Right ventricle myocardium (tissue), 1 donor: Measurements from ENCODE around the gene TMBIM4.

- PRO-cap, 2 experiments: peak in 2 of 2 experiments; most common plus-strand start chr12:66169787 (in 2); most common minus-strand start chr12:66169627 (in 2)
These were observed at the start of gene TMBIM4 for GRCh38 chr12:66169518-66170427. Gene TMBIM4, minus strand, starts transcription at chr12:66169996.

DNA sequence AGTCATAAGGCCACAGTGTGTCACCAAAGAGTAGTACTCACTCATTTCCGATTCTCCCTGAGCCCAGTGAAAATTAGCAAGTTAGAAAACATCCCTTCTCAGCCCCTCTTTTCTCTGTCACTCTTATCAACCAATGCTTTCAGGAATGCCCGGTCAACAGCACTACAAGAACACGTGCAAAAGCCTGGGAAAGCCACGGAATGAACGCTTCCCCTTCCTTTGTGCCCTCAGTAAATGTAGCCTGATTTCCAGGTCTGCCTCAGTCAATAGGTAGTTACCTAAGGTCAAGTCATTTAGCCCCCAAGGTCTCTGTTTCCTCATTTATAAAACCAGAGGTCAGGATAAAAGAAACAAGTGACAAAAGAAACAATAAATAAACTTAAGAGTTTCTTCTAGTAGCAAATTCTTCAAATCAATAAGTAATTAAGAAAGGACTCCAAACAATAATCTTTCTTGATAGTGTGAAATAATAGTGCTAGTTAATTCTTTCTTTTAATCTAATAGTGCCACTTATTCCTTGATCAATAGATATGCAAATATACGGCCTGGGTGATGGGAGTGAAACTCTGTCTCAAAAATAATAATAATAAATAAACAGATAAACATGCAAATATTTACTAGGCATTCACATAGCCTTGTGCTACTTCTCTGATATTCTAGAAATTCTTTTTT lies 281.3 kb upstream of the CAND1 start:
- PRO-cap, 2 experiments: no peak in any of the 2 experiments

GRCh38 chr12:67068470-67069477 lies 200.4 kb upstream of the CAND1 start:
- PRO-cap, 2 experiments: peak in 1 of 2 experiments; most common plus-strand start chr12:67068957 (in 1)

DNA sequence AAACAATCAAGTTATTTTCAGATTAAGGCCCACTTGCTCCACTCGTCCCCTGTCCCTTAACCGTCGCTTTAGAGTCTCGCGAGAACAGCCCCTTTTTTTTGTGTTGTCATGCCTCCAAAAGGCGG lies 222 bp upstream of the CAND1 start:
- PRO-cap, 2 experiments: peak in 2 of 2 experiments; most common minus-strand start position 78 of the sequence (in 2)

- PRO-cap, 2 experiments: no peak in any of the 2 experiments
These were observed 161.8 kb downstream of the CAND1 start for GRCh38 chr12:67430627-67431771.

DNA sequence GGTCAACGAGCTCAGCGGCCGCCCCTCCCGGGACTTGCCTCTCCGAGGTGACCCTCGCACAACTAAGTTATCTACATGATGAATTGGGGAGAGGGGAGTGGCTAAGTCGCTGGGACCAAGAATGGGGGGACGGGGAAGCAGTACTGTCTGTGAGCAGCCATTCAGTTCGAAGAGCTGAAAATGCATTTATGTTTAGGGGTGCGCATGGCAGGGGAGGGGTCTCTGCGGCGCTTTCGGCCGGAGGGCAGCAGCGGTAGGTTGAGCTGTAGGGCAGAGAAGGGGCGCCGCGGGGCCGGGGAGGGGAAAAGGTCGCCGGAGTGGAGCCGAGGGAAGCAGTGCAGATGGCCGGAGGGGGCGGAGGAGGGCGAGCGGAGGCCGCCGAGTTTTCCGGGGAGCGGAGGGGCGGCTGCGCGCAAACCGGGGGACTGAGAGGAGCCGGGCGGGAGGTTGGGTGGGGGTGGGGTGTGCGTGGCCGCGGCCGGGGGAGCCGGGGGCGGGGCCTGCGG lies 330 bp upstream of the DYRK2 start:
- PRO-cap, 2 experiments: peak in 2 of 2 experiments; most common minus-strand start position 427 of the sequence (in 2)

GRCh38 chr12:67649461-67650543 lies 1.3 kb downstream of the DYRK2 start:
- PRO-cap, 2 experiments: peak in 2 of 2 experiments; most common plus-strand start chr12:67650352 (in 2); most common minus-strand start chr12:67650297 (in 2)

GRCh38 chr12:67657020-67657677 lies 8.6 kb downstream of the DYRK2 start:
- PRO-cap, 2 experiments: no peak in any of the 2 experiments

- PRO-cap, 2 experiments: peak in 1 of 2 experiments; most common minus-strand start chr12:67828285 (in 1)
These were observed 179.4 kb downstream of the DYRK2 start for GRCh38 chr12:67827832-67828551.

- PRO-cap, 2 experiments: peak in 2 of 2 experiments; most common plus-strand start chr12:67911490 (in 2); most common minus-strand start chr12:67911354 (in 1)
These were observed 248.3 kb downstream of the IFNG start for GRCh38 chr12:67911101-67911765.

DNA sequence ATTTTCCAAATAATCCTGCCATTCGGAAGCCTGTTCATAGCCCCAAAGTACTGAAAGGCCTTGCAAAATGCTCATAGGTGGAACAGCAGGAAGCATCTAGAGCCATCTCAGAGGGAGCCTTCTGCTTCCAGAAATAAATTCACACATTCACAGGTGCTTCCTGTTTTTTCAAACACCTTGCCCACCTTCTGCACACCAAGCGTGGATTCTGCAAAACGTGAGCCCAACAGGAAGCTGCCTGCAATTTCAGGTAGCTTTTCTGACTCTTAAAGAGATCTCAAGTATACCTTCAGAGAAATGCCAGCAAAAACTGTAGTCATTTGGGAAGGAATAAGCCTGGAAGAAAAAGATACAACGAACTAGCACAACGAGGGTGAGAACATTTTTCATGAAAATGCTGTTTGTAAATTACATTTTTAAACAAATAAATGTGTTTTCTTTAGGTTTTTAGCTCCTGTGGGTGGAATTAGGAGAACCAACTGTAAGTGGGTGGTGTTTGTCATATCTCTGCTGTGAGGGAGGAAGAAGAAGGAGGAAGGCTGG lies 170.3 kb downstream of the IFNG start:
- PRO-cap, 2 experiments: no peak in any of the 2 experiments

GRCh38 chr12:68180802-68181519 lies 21.4 kb upstream of the IFNG start:
- PRO-cap, 2 experiments: no peak in any of the 2 experiments

GRCh38 chr12:68314978-68315412 lies 17.2 kb downstream of the MDM1 start:
- PRO-cap, 2 experiments: no peak in any of the 2 experiments

GRCh38 chr12:68364729-68365961 lies 33.0 kb upstream of the MDM1 start:
- PRO-cap, 2 experiments: peak in 2 of 2 experiments; most common plus-strand start chr12:68365126 (in 2); most common minus-strand start chr12:68365368 (in 2)

DNA sequence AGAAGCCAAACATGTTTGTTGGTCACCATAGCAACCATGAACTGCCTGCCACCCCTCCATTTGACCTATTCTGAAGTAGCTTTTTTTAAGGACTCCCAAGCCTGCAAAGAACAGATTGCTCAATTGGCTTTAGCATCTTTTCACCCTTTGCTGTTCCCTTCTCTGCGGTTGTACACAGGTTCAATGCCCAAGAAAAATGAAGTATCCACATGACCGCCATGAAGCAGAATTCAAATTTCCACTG lies 35.9 kb upstream of the MDM1 start:
- PRO-cap, 2 experiments: no peak in any of the 2 experiments

DNA sequence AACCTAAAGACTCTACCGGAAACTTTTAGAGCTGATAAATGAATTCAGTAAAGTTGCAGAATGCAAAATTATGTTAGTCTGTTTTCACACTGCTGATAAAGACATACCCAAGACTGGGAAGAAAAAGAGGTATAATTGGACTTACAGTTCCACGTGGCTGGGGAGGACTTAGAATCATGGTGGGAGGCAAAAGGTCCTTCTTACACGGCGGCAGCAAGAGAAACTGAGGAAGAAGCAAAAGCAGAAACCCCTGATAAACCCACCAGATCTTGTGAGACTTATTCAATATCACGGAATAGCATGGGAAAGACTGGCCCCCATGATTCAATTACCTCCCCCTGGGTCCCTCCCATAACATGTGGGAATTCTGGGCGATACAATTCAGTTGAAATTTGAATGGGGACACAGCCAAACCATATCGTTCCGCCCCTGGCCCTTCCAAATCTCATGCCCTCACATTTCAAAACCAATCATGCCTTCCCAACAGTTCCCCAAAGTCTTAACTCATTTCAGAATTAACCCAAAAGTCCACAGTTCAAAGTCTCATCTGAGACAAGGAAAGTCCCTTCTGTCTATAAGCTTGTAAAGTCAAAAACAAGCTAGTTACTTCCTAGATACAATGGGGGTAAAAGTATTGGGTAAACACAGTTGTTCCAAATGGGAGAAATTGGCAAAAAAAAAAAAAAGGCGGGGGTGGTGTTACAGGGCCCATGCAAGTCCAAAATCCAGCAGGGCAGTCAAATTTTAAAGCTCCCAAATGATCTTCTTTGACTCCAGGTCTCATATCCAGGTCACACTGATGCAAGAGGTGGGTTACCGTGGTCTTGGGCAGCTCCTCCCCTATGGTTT lies 110.0 kb upstream of the MDM1 start:
- PRO-cap, 2 experiments: no peak in any of the 2 experiments

GRCh38 chr12:68532202-68532611 lies 78.5 kb upstream of the RAP1B start:
- PRO-cap, 2 experiments: no peak in any of the 2 experiments

GRCh38 chr12:68636109-68636713 lies 25.5 kb downstream of the RAP1B start:
- PRO-cap, 2 experiments: no peak in any of the 2 experiments

DNA sequence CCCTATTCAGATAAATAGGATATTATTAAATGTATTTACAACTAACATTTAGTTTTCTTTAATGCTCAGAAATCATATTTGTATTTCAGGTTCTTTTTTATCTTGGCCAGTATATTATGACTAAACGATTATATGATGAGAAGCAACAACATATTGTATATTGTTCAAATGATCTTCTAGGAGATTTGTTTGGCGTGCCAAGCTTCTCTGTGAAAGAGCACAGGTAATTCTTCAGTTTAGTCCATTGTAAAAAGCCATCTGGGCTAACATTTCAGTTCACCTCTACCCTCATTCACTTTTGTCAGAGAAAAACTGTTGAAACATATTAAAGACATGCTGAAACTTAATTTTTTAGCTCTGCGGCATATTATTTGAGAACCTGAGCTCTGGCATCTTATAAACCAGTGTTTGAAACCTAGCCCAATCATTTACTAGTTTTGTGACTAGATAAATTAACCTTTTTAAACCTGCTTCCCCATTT lies 8.8 kb downstream of the MDM2 start:
- PRO-cap, 2 experiments: no peak in any of the 2 experiments

DNA sequence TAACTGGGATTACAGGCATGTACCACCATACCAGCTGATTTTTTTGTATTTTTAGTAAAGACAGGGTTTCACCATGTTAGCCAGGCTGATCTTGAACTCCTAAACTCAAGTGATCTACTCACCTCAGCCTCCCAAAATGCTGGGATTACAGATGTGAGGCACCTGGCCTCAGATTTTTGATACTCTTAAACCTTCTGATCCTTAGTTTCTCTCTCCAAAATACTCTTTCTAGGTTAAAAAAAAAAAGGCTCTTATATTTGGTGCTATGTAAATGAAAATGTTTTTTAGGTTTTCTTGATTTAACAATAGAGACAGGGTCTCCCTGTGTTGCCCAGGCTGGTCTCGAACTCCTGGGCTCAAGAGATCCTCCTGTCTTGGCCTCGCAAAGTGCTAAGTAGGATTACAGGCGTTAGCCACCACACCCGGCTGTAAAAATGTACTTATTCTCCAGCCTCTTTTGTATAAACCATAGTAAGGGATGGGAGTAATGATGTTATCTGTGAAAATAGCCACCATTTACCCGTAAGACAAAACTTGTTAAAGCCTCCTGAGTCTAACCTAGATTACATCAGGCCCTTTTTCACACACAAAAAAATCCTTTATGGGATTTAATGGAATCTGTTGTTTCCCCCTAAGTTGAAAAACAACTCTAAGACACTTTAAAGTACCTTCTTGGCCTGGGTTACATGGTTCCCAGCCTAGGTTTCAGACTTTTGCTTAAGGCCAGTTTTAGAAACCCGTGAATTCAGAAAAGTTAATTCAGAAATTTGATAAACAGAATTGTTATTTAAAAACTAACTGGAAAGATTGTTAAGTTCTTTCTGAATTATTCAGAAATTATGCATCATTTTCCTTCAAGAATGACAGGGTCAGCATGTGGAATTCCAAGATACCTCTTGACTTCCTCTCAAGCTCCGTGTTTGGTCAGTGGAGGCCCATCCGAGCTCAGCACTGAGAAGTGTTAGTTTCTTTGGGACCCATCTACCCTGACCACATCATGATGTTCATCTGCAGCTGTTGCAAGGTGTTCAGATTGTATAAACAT lies 33.3 kb downstream of the MDM2 start:
- PRO-cap, 2 experiments: no peak in any of the 2 experiments